ENCODE measurements around the genes MBL2 and MRLN.

- RRBS, 2 experiments: no CpG with 5 or more reads among the region's 5 CpGs
Observed at GRCh38 chr10:50403239-50403845, 152.0 kb upstream of the ASAH2 start.

GRCh38 chr10:50416413-50416805 lies 165.1 kb upstream of the ASAH2 start:
- RRBS, 2 experiments: no CpG with 5 or more reads among the region's 2 CpGs

GRCh38 chr10:50420229-50420617 lies 168.9 kb upstream of the ASAH2 start:
- RRBS, 2 experiments: no CpG with 5 or more reads among the region's 6 CpGs

GRCh38 chr10:50527498-50527980 lies 96.2 kb downstream of the SGMS1 start:
- RRBS, 2 experiments: no CpG with 5 or more reads among the region's 6 CpGs

DNA sequence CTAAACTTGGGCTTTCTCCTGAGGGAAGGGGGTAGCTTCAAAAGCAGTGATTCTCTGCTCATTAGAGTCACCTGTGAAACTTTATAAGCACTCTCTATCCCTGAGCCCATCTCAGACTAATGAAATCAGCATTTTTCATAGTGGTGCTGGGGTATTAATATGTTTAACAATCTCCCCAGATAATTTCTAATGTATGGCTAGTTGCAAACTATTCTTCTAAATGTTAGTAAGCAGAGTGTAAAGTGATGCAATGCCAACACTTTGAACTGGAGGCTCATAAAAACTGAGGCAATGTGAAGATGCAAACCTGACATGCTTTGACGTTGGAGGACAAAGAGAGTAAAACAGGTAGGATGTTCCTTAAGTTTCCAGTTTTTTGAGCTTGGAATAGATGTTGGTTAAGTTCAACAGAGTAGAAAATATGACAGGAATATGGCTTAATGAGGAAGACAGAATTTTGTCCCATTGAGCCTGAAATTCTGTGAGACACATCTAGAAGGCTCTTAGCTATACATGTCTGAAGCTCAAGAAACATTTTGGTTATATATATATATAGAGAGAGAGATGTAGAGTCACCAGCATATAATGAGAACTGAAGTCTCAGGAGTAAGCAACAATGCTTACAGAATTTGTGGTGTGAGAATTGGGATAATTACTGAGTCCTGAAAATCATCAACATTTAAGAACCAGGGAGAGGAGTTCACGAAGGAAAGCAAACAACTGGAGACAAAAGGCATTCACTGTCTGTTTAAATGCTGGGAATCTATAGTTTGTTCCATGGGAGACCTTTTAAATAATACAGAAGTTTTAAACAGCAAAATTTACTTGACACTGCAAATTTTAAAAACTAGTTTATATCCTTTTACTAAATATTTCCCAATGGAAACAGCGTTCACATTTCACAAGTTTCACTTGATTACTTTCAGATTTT lies 207.8 kb downstream of the PRKG1 start:
- RRBS, 2 experiments: no CpG with 5 or more reads among the region's 3 CpGs

DNA sequence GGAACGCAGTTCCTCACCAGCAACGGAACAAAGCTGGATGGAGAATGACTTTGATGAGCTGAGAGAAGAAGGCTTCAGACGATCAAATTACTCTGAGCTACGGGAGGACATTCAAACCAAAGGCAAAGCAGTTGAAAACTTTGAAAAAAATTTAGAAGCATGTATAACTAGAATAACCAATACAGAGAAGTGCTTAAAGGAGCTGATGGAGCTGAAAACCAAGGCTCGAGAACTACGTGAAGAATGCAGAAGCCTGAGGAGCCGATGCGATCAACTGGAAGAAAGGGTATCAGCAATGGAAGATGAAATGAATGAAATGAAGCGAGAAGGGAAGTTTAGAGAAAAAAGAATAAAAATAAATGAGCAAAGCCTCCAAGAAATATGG lies 79.8 kb upstream of the DKK1 start:
- RRBS, 2 experiments: no CpG with 5 or more reads among the region's 9 CpGs

DNA sequence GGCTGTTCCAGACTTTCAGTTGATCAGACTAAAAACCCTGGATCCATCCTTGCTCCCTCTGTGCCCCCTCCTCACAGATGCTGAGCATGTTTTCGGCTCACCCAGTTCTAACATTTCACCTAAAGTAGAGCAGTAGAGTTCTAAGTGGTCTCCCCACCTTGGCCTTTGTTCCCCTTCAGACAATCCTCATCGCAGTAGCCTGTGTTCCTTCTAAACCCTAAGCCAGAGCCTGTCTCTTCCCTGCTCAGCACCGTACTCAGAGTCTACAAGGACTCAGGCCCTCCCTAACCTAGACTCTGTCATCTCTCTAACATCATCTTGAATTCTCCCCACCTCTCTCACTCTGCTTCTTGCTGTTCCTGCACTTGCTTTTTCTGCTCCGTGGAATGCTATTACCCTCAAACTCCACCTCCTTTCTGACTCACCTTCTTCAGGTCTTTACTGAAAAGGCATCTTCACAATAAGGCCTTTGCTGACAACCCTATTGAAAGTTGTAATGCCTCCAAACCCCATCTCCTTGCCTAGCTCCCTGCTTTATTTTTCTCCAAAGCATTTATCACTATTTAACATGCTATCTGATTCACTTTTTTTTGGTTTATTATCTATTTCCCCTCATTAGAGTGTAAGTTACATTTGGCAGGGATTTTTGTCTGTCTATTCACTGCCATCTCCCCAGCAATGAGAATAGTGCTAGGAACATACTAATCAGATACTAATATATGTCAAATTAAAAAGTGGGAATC lies 141.0 kb downstream of the DKK1 start:
- RRBS, 2 experiments: no CpG with 5 or more reads among the region's 4 CpGs

GRCh38 chr10:52772613-52772994 lies at the start of gene MBL2:
Gene MBL2, minus strand, starts transcription at chr10:52772784.
- RRBS, 2 experiments: no CpG with 5 or more reads among the region's 3 CpGs

DNA sequence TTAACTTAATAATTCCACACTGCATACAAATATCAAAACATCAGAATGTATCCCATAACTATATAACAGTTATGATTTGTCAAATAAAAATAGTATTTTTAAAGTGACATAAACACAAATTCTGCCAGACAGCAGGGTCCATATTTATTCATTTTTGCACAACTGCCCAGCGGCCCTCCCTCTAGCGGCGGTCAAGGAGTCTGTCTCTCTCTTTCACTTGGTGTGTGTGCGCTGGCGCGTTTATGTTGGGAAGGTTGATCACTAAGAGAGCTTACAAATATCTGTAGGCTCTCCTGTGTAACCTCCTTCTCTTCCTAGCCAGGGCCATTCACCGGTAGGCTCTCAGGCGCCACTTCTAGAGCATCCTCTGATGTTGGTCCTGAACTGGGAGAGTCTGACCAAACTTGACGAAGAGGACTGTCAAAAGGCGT lies 731.4 kb downstream of the ZWINT start:
- RRBS, 2 experiments: no CpG with 5 or more reads among the region's 10 CpGs

GRCh38 chr10:55899480-55900467 lies 461.3 kb downstream of the ZWINT start:
- RRBS, 2 experiments: no CpG with 5 or more reads among the region's 27 CpGs

GRCh38 chr10:56154802-56155379 lies 206.2 kb downstream of the ZWINT start:
- RRBS, 2 experiments: no CpG with 5 or more reads among the region's 32 CpGs

GRCh38 chr10:58266748-58267823 lies 608 bp downstream of the IPMK start:
- RRBS, 2 experiments: under 1 to 4% methylated on average over 15 of the region's 70 CpGs

DNA sequence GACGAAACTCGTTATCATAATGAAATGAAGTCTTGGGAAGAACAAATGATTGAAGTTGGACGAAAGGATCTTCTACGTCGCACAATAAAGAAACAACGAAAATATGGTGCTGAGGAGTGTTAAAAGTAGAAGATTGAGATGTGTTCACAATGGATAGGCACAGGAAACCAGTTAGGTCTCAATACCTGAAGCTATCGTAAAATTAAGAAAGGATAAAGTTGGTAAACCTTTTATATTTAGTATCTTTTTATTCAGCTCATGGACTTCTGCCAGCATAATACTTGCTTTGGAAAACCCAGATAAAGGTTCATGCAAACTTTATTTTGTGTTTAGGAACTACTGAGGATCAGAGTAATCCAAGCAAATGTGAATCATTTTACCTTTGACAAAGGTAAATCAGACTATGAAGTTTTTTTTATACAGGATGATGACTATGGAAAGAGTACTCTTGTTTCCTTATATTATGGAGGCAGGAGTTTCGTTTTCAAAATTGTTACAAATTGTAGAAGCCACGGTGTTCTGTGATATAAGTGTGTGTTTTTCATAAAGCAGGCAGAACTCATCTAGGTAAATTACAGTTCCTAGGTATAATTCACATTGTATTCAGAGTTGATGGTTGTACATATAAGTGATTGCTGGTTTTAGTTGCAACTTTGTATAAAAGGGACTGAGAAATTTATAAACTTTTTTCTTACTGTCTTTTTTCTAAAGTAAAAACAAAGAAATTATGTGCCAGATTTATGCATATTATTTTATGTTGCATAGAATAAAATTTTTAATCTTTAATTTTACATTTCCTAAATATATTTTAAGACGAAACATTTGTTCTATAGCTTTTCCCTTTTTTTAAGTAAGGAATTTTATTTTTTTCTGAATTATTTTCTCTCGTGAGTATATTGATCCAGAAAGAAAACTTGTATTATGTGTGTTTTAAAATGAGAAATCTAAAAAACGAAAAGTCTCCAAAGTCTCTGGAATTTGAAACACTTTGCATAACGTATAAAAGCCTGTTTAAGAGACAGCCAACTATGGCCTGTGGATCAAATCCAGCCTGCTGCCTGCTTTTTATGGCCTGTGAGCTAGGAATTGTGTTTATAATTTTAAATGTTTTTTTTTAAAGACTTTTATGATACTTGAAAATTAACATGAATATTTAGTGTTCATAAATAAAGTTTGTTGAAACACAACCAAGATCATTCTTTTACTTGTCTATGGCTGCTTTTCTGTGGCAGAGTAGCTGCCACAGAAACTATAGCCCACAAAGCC lies 10.2 kb downstream of the TFAM start:
- RRBS, 2 experiments: no CpG with 5 or more reads among the region's 13 CpGs

DNA sequence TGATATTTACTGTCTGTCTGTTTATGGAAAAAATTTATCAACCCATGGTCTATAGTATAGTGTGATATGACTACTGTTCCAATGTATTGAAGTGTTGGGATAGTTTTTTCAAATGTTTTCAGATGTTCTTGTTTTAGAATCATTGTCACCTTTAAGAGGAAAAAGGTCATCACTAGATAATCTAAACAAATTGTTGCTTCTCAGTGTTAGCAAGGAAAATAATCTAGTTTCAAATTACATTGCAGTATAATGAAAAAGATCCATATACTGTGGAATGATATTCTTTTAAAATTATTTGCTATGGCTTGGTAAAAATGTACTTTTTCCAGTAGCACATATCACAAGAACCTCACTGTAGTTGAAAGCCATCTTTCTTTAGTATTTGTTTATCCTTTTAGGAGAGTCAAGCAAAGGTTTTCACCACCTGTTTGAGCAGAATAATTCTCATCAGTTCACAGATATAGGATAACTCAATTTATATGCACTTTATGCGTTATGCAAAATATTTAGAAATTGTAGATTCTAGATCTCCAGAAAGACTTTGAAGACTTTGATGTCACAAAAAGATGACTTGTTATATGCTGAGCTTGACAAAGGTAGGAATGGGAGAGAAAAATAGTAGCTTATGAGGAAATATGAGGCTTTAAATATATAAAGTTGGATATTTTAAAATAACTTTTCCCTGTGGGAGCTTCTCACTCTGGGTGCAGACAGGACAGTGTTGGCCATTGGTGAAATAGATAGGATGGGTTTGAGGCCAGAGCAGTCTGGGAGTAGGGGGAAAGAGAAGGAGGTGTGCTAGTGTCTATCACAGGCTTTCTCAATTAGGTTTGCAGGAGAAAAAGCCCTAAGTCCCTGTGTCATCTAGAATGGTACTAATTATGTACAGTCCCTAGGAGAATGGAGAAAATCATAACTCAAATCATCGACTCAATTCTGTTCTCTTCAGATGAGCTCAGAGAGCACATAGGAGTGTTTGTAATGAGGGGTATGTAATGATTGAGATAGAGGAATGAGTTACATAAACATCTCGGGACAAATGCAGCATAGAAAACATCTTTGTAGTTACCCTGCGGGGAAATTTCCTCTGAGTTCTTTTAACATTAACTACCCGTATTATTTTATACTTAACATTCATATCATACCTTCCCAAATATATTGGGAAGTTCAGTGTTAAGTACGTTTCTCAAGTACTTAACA lies 11.4 kb downstream of the TFAM start:
- RRBS, 2 experiments: no CpG with 5 or more reads among the region's 6 CpGs

DNA sequence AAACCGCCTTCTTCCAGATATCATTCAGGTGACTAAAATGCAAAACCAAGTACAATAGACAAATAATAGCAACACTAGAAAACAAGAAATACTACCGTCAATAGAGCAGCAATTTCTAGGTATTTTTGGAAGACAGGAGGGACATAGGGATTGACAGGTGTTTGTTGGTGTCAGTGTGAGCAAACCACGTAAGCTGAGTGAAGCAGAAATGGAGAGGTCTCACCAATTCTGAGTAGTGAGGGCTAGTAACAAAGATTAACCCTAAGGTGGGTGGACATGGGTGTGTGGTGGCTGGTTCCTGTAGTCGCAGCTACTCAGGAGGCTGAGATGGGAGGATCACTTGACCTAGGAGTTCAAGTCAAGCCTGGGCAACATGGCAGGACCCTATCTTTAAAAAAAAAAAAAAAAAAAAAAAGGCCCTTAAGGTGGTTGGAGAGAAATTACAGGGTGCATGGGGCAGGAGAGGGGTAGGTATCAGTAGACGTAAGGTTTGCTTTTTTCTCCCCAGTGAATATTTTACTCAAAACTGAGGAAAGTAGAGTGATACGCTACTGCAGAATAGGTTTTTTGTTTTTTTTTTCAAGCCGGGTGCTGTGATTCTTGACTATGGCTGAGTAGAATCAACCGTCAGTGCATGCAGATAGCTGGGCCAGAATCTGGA lies 14.9 kb downstream of the TFAM start:
- RRBS, 2 experiments: no CpG with 5 or more reads among the region's 8 CpGs

DNA sequence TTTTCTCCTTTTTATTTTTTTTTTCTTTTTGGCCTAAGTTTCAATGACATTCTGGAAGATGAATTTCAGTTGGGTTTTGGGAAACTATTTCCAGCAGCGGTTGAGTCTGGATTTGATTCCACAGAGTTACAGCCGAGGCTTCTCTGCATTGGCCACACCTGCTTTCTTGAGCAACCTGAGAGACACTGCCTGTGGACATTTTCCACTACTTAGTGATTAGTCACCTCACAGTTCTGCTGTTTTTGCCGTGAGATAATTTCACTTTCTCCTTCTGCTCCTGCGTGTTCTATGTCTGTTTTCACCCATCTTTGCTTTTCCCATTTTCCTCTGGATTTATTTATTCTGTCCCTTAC lies 243.0 kb downstream of the BICC1 start:
- RRBS, 2 experiments: no CpG with 5 or more reads among the region's 4 CpGs

GRCh38 chr10:58967536-58967945 lies 208.9 kb upstream of the PHYHIPL start:
- RRBS, 2 experiments: no CpG with 5 or more reads among the region's 11 CpGs

DNA sequence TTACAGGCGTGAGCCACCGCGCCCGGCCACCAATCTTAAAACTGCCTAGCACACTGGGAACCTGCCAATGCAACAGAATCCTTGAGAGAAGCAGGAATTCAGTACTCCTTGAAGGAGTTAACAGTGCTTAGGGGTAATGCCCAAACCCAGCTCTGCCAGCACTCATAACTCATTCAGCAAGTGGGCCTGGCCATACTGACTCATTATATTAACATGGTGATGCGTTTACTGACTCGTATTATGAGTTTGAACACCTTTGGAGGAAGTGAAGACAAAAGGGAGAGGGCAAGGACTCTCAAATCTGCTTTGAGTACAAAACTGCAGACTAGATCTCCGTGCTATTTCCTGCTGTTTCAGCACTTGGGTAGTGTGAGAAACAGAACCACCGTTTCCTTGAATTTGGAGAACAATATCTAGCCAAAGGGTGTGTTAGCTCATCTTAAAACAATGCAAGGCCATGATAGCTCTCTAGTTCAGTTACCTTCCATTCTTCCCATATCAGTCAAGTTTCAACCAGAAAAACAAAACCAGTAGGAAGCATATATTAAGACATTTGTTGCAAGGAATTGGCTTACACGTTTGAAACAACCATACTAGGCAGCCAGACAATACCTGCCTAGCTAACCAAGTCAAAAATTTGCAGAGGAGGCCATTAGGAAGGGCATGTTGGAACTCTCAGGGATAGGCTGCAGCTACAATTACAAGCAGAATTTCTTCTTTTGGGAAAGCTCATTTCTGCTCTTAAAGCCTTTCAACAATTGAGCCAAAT lies 30.7 kb downstream of the SLC16A9 start:
- RRBS, 2 experiments: no CpG with 5 or more reads among the region's 9 CpGs

GRCh38 chr10:59753319-59753884 lies at the start of gene MRLN:
Gene MRLN, minus strand, starts transcription at chr10:59753455.
- RRBS, 2 experiments: no CpG with 5 or more reads among the region's 5 CpGs

Measured in Panc1 (cell line).